Jejunum (tissue), 1 donor: ENCODE results near the gene ZWILCH.

GRCh38 chr15:65378441-65378949 is 693 bp upstream of the IGDCC3 start:
- PRO-cap = no peak

DNA sequence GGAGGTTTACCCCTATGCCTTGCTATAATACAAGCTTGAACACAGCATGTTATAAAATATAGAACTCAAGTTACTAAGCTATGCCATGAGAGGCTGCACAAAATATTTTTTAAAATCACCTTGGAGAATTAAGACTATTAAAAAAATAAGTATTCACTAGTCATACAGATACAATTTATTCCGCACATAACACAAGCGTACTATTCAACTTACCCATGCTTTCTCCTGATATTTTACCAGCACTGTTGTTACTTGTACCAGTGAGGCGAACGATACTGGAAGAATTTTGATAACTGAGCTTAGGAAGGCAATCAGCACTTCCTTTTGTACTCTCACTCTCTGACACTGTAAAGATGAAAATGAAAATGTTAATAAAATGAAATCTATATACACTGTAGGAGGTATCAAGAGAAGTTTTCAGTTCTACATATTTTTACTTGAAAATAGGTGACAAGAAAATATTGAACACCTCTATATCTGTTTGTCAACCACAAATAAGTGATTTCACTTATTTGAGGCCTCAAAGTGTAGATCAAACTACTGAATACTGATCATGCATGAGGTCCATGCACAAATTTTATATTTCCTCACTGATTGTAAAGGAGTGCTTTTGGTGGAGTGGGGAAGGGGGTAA is 74.5 kb downstream of the SLC24A1 start:
- PRO-cap = no peak

- PRO-cap = no peak
These were observed 15.6 kb upstream of the DENND4A start for GRCh38 chr15:65807808-65808072.

DNA sequence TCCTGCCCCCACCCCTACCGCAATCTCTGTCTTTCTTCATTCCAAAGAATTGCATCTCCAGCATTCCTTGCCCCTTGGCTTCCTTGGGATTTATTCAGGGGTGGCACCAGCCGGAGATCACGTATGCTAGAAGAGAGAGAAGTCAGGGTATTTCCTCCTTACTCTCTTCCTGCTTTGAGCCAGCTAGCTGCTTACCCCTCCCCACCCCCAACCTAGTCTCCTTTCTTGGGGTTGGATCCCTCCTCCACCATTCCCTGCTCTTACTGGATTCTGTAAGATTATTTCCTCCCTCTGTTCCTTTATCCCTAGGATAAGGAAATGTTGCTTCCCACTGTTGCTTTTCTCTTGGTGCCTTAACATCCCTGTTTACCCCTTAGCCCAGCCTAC is 35.0 kb upstream of the DENND4A start:
- PRO-cap = no peak

GRCh38 chr15:65829131-65829462 is 37.0 kb upstream of the DENND4A start:
- PRO-cap = no peak

DNA sequence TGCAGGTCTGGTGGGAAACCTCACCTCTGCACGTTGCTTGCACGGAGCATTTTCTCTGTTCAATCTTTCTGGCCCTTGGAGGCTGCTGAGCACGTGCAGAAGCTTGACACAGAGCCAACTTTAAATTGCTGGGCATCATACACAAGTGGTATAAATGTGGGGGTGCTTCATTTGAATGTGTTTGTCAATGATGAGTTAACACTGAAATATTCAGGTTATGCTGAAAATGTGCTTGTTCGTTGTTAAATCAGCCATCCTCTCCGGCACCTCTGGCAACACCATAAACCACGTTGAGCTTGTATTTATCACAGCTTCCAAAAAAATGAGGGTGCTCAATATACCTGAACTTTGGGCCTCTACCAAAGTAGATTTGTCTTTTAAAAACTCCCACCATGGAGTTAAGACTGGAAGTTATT is 1.1 kb downstream of the DIS3L start:
- PRO-cap = no peak

DNA sequence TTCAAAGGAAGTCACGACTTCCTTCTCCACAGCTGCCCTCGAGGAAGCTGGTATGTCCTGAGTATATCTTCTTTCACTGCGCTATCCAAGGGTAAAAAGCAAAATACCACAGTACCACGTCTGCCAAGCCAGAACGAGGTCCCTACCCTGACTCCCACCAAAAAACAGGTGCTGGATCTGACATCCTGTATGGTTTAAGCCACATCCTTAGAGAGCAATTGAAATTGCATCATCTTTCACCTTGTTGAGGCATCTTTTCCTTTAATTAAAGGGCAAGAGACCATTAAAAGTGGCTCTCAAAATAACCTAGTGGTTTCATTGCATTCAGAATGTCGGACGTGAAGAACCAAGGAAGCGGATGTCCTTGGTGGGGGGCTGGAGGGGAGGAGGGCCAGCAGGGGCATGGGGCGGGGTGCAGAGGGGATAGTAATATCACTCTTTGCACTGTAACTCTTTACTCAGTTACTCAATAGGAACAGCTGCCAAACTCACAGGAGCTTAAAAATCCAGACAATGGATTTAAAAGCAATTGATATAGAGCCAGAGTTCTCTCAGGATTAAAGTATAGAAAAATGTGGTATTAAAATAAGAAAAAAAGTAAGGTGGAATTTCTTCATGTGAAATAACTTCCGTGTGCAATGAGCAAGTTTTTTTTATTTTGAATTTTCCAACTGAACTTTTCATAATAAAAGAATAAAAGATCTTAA is 13.8 kb upstream of the TIPIN start:
- PRO-cap = no peak

DNA sequence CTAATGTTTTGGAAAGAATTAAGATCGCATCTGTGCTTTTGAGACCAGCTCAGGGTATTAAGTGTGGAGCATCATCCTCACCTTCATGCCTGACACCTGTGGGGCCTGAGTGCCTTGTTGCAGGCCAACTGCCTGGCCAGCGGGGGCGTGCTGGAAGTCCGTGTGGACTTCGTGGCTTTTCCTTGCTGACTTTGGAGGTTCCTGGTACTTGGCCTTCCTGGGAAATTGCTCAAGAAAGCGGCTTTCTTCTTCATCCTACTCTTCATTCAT is 1.0 kb downstream of the MAP2K1 start:
- PRO-cap = unidirectional peak, minus-strand start at position 87 of the sequence

DNA sequence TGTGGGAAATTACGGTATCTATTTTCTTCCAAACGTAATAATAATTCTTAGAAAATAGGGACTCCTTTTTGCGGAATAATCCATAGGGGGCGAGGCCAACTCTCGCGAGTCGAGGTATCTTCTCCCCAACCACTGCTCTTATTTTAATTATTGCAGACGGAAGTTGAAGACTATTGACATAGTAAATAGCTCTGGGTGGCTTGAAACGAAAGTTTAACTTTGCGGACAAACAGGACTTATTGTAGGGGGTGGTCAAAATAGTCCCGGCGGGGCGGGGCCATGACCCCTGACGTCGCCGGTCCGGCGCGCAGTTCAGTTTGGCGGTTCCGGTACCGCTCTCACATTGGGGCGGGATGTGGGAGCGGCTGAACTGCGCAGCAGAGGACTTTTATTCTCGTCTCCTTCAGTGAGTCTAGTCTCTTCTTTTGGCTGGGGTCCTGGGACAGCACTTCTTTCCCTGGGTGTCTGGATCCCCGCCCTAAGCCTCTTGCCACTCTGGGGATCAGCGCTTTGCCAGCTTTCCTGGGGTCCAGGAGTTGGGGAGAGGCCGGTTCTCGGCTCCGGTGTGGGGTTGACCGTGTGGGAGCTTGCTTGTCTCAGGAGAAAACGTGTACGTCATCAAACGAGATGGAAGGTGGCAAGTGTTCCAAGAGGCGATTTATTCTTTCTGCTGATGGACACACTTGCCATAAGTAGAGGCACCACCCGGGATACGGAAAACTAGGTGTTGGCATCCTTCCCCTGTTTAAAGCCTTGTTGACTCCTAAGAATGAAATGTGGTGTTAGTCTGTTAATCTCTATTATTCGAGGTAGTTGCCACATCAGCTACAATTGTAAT is at the start of gene ZWILCH:
TSS of gene ZWILCH (plus strand) at position 341 of the 838 bp plus-strand sequence.
- PRO-cap = bidirectional peak, plus-strand start at position 150 of the sequence, minus-strand start outside the sequence; unidirectional peak, plus-strand start at position 315 of the sequence; unidirectional peak, plus-strand start at position 343 of the sequence

GRCh38 chr15:66505903-66506198 is 725 bp downstream of the ZWILCH start:
- PRO-cap = no peak

- PRO-cap = no peak
These were observed 14.9 kb upstream of the LCTL start for GRCh38 chr15:66580572-66581274.

DNA sequence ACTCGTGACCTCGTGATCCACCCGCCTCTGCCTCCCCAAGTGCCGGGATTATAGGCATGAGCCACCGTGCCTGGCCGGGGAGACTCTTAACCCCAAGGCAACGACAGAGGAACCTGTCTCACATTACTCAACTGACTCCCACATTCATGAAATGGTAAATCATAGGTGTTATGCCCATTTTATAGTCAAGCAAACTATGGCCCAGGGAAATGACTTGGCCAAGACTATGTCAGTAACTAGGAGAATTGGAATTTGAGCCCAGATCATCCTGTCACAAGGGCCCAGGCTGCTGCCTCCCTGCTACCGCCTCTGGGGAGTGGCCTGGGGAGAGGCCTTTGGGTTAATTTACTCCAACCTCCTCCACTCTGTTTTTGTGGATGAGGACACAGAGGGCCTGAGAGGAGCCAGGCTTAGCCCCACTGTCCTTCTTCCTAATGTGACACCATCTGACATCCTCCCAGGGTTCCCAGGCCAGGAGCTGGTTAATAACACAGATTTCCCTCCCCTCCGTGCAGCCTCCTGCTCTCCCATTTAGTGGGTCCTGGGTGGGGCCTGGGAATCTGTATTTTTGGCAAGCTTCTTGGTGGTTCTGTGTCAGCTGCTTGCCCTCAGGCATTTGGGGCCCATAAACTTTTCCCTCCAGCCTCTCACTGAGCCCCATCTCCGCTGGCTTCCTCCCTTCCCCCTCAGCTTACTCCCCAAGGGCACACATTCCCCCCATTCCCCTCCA is 45.1 kb upstream of the SMAD6 start:
- PRO-cap = no peak

GRCh38 chr15:66662313-66662909 is 39.6 kb upstream of the SMAD6 start:
- PRO-cap = no peak

GRCh38 chr15:66700552-66701127 is 1.4 kb upstream of the SMAD6 start:
- PRO-cap = bidirectional peak, plus-strand start at chr15:66701259, minus-strand start at chr15:66701005

DNA sequence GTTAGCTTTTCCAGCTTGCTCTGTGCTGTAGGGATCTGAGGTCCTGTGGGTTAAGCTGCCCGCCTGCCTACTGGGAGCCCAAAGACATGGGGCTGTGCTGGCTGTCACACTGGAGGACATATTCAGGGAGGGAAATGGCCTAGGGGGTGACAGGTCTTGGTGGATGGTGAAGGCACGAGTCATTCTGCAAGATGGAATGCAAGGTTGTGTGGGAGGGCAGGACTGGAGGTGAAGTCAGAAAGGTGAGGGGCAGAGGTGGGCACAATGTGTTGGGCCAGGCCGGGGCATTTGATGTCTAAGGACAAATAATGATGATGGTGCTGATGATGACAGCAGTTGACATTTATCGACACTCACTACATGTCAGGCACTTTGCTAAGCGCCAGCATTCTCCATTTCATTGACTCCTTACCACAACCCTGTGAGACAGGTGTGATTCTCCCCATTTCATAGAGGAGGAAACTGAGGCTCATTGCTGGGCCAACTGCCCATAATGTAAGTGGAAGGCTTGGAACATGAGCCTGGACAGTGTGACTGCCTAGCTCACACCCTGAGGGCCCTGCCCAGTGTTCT is 16.7 kb downstream of the SMAD6 start:
- PRO-cap = no peak

- PRO-cap = no peak
These were observed 42.0 kb downstream of the SMAD6 start for GRCh38 chr15:66743960-66744426.

- PRO-cap = no peak
These were observed 59.2 kb downstream of the SMAD6 start for GRCh38 chr15:66760975-66761843.

- PRO-cap = no peak
These were observed 101.0 kb downstream of the SMAD6 start for GRCh38 chr15:66803013-66803540.

- PRO-cap = no peak
These were observed 164.1 kb downstream of the SMAD6 start for GRCh38 chr15:66865939-66866723.

- PRO-cap = bidirectional peak, plus-strand start at chr15:67059388, minus-strand start at chr15:67059214
These were observed 6.2 kb upstream of the SMAD3 start for GRCh38 chr15:67059050-67059718.